Duodenum (tissue), 1 donor: ENCODE data around the gene SH3GL2.

- PRO-cap, result no peak
Measured at GRCh38 chr9:14086867-14087599, 226.9 kb downstream of the NFIB start.

- PRO-cap, result no peak
Measured at GRCh38 chr9:14123754-14124221, 190.2 kb downstream of the NFIB start.

DNA sequence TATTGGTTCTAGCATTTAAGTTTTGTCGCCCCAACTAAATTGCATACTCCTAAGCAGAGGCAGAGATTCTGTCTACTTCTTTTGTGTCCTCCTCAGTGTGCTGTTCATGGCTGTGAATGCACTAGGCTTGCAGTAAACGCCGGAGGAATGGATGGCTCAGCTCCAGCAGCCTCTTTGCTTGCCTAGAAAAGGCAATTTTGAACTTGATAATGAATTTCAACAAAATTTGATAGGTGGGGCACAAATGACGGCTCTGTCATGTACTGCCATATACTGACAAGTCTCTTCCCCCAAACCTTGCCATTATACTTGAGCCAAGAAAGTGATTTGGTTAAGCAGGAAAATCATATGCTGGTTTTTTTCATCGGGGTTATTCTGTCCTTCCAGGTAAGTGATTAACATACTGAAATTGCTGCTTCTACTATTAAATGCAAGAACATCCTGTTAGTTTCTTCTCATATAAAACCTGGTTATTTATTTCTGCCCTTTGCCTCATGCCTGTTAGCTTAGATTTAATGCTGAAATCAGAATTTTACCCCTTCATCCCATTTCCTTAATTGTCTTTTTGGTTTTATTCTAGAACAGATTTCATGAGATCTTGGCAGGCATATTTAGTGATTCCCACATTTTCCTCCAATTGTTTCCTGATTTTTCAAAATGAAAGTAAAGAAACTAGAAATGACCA is 133.1 kb downstream of the NFIB start:
- PRO-cap, result no peak

- PRO-cap, result no peak
Measured at GRCh38 chr9:14243179-14243837, 70.6 kb downstream of the NFIB start.

GRCh38 chr9:14246733-14247389 is 67.1 kb downstream of the NFIB start:
- PRO-cap, result no peak

DNA sequence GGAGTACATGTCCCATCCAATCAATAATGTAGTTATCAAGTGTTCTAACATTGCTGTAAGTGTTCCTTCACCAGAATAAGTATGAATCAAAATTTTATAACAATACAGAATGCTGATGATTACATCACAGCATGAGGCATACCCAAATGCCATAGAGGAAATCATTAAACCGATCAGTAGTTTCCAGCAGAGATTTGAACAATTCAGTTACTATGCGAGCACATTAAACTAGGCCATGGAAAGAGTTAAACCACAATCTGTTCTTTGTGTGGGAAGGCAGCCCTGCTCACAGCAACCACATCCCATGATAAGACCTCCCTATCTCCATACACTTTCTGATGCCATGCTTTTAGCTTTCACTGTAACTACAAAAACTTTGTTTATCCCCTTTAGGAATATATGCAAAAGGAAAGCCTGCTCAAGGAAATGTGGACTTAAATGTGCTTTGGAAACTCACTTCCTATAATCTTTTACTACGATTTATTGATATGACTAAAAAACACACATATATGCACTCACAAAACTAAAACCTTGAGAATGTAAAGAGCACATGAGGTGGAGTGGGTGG is 4.5 kb downstream of the NFIB start:
- PRO-cap, result no peak

GRCh38 chr9:14316610-14317385 is 2.9 kb upstream of the NFIB start:
- PRO-cap, result no peak

GRCh38 chr9:14341420-14342108 is 27.6 kb upstream of the NFIB start:
- PRO-cap, result unidirectional peak, minus-strand start at chr9:14341559

DNA sequence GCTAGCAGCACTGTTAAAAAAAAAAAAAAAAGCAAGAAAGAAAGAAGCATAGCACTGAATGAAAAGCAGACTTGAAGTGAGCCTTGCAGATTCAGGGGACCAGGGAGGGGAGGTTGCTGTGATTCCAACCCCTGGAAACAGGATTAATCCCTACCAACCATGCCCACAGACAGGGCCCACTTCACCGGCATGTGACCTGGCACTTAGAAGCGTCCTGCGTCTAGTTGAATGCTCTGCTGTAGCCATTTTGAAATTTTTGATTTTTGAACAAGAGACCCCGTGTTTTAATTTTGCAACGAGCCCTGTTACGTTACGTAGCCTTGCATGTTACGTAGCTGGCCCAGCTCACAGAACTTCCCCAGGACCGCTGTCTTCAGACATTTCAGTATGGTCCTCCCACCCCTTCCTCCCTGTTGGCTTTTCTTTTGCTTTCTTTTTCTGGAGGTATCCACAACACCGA is 105.4 kb upstream of the NFIB start:
- PRO-cap, result no peak

DNA sequence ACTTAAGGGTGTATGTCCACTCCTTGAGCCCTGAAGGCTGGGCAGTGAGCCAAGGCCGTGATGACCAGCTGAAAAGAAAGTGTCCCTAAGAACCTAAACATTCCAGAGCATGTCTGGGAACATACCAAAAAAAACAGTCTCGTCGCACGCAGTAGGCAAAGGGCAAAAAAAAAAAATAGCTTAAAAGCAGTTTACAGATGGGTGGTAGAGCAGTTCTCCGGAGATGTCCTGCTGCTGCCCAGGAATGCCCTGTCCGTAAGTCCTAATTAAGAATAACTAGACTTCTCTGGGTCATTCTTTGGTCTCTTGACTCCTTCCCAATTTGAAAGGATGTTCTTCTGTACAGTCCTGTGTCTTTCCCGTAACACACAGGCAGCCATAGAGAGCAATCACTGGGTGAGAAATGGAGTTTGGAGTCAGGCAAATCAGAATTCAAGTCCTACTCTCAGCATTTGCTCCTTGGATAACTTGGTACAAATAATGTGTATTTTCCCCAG is 21.2 kb upstream of the SNAPC3 start:
- PRO-cap, result no peak

- PRO-cap, result no peak
Measured at GRCh38 chr9:15472483-15472870, 38.3 kb downstream of the PSIP1 start.

DNA sequence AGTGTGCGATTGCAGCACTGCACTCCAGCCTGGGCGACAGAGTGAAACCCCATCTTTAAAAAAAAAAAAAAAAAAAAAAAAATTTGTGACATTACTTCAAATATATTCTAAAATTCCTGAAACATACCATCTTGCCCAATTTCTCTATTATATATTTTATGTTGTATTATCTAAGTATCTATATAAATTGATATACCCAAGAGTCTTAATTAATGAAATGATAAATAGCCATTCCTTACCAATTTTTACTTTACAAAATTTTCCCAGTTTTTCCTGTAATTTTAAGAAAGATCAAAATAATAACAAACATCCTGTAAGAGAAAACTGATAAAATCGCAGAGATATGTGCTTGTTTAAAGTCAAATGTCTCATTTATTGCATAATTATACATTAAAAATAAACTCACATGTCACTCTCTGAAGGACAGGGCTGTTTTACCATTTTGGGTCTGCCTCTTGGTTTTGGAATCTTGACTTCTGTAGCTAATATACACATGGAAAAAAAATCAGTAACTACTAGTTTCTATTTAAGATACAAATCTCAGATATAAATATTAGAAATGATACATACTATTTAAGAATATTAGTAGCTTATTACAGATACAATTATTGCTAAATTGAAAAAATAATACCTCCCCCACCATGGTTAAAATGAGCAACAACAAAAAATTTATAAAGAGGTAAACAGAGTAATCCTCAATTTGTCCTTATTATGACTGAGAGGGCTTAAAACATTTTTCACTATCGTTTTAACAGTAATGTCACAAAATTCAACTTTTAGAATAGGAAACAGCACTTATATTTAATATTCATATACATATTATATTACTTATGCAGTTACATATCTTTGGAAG is 32.5 kb downstream of the PSIP1 start:
- PRO-cap, result no peak

- PRO-cap, result no peak
Measured at GRCh38 chr9:15531075-15531478, 20.3 kb upstream of the PSIP1 start.

DNA sequence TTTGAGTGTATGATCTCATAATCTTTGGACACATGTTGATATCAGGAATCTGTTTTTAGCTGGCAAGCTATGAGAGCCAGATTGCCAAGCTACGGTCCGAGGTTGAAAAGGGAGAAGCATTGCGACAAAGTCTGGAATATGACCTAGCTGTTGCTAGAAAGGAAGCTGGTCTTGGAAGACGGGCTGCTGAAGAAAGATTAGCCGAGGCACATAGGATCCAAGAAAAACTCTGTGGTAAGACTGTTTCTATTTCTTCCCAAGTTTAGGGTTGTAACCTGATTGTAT is 25.9 kb downstream of the CCDC171 start:
- PRO-cap, result no peak

DNA sequence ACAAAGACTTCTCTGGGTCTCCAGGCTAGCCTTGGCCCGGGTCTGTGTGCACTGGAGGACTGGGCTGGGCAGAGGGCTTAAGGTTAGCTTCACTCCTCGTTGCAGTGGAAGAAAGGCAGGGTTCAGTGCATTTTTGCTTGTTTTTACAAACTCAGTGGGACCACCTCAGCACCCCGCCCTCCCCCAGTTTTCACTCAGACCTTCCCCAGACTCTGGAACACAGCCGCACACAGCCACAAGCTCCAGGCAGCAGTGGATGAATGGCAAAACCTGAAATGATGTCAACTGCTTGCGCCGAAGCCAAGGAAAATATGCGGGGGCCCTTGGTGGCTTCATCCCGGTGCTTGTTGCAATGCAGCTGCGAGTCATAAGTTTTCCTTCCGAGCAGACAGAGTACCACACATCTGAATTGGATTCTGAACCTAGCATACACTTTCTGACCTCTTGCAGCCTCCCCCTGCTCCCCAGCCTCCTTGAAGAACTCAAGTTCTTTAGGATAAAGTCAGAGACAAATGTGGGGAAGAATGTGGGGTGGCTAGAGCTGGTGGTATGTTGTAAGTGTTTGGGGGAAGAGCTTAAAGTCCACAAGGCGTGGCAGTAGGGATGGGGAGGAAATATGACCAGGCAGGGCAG is 586.1 kb downstream of the CCDC171 start:
- PRO-cap, result no peak

GRCh38 chr9:16321101-16322126 is 549.1 kb downstream of the BNC2 start:
- PRO-cap, result no peak

- PRO-cap, result no peak
Measured at GRCh38 chr9:16571969-16572563, 298.4 kb downstream of the BNC2 start.

GRCh38 chr9:16986234-16986522 is 115.7 kb upstream of the BNC2 start:
- PRO-cap, result no peak

- PRO-cap, result no peak
Measured at GRCh38 chr9:17394534-17395023, 184.3 kb upstream of the SH3GL2 start.

GRCh38 chr9:17578826-17580081 is at the start of gene SH3GL2:
TSS of gene SH3GL2 (plus strand) at chr9:17579066.
- PRO-cap, result no peak